LHCN-M2 (cell line): ENCODE measurements around a stretch of chr3.

GRCh38 chr3:33113546-33113647 is 417 bp upstream of the CRTAP start:
- RAMPAGE, long total RNA = no peak

GRCh38 chr3:33645186-33645909 is 72.7 kb downstream of the CLASP2 start:
- RAMPAGE, long total RNA = no peak

DNA sequence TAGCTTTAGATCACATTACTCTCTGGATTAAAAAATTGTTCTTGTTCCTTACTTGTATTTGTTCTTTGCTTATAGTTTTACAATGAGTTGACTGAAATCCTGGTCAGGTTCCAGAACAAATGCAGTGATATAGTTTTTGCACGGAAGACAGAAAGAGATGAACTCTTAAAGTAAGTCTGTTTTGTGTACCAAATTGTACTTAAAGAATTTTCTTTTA is 56.6 kb downstream of the PDCD6IP start:
- RAMPAGE, long total RNA = no peak

DNA sequence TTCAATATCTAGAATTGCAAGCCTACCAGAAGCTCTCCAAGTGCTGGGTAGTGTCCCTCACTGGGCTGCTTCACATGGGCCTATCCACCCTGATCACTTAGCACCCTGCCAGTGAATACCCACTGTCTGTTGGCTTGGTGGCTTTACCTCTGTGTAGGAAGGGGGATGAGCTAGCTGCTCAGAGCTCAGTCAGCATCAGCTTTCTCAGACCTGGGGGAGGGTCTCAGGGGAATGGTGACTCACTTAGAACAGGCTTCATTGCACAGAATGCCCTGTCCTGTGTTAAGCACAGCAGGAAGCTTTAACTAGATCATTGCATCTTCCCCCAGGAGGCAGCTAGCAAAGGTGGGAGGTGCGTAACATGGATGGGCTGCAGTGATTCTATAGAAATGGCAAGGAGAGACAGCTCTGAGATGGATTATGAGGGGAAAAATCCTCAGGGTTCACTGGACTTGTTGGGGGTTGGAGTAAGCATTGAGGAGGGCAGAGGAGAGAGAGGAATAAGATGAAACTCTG is 209.8 kb downstream of the PDCD6IP start:
- RAMPAGE, long total RNA = no peak

- RAMPAGE, long total RNA = no peak
Observed at GRCh38 chr3:35674996-35675772, 35.9 kb downstream of the ARPP21 start.

- RAMPAGE, long total RNA = no peak
Observed at GRCh38 chr3:36432967-36433404, 52.7 kb downstream of the STAC start.

- RAMPAGE, long total RNA = no peak
Observed at GRCh38 chr3:36924310-36925332, 20.2 kb downstream of the TRANK1 start.

- RAMPAGE, long total RNA = no peak
Observed at GRCh38 chr3:36958706-36959167, 13.9 kb upstream of the TRANK1 start.

DNA sequence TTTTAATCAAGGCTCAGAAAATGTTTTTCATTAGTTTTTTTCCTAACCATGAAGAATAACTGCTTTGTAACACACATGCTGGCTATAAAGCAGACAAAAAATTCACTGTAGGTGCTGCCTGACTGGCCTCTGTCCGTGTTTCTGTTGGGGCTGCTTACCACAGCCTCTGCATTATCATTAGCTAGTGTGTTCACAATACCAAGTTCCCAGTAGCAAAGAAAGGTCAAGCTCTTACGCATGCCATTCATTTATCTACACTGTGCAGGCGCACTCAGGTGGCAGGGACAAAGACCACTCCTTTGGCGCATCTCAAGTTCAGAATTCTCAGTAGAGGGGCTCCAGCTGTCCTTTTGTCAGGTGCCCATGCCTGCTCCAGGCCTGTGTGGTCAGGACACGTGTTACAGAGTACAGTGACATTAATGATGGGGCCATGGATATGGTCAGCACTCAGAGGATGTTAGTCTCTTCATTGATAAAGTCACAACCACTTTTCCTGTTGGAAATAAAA is 22.3 kb downstream of the MLH1 start:
- RAMPAGE, long total RNA = no peak

GRCh38 chr3:37217514-37217883 is 25.6 kb upstream of the GOLGA4 start:
- RAMPAGE, long total RNA = no peak

GRCh38 chr3:37228711-37229118 is 14.4 kb upstream of the GOLGA4 start:
- RAMPAGE, long total RNA = no peak

- RAMPAGE, long total RNA = no peak
Observed at GRCh38 chr3:37233528-37233950, 9.5 kb upstream of the GOLGA4 start.

GRCh38 chr3:37244430-37244666 is 1.3 kb downstream of the GOLGA4 start:
- RAMPAGE, long total RNA = no peak

GRCh38 chr3:37275471-37275686 is 32.3 kb downstream of the GOLGA4 start:
- RAMPAGE, long total RNA = no peak

GRCh38 chr3:37325337-37326249 is 82.5 kb downstream of the GOLGA4 start:
- RAMPAGE, long total RNA = no peak

GRCh38 chr3:37526436-37527118 is 74.6 kb downstream of the ITGA9 start:
- RAMPAGE, long total RNA = no peak

- RAMPAGE, long total RNA = no peak
Observed at GRCh38 chr3:37588698-37589331, 136.9 kb downstream of the ITGA9 start.

- RAMPAGE, long total RNA = no peak
Observed at GRCh38 chr3:37661475-37661922, 200.2 kb upstream of the CTDSPL start.

DNA sequence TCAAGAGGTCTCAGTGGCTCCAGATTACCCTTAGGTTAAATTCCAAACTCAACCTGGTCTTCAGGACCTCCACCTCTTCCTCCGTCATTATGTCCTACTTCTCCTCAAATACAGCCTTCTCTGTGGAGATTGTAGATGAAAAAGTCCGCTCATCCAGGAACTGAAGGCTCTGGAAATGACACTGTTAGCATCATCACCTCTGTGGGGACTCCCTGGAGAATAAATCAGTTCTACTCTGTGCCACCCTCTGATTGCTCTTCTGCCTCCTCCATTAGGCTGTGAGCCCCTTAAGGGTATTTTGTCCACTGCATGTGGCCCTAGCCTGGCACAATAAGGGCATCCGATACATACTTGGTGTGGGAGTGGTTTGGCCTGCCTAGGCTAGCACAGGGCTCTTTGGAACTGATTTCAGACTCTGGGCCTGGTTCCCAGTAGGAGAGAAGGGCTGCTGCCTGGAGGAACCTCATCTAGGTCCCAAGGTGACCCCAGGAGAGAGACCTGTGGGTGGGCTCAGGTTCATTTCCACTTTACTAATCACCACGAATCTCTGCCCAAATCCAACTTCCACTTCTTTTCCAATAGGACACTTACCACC is 5.4 kb upstream of the CTDSPL start:
- RAMPAGE, long total RNA = no peak

DNA sequence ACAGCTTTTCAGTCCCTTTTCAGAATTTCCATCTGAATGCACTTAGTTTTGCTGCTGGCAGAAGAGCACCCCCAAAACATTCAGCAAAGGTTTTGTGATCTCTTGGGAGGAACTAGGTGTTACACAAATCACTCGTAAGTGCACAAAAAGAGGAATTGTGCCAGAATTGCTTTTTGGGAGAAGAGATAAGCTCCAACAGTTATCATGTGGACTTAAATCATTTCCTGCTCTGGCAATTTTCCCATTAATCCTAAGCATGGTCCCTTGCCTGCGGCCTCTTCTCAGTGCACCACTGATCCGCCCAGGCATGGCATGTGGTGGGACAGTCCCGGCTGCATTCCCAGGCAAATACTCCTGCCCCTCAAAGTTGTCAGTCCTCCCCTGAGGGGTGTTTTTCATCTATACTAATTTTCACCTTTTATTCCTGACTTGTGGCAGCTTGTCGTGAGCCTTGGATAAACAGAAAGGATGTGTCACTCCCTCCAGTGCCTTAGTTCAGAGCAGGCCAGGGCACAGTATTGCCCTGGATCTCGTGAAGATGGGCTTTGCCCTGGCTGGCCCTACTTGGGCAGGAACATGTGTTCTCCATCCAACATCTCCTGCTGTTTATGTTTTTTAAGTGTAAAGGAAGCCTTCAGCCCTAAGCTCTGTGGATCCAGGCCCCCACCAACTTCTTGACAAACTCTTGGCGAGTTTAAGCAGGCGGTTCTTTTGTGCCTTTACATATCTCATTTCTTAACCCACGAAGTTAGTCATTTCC is 44.6 kb upstream of the VILL start:
- RAMPAGE, long total RNA = no peak